Suprapubic skin (tissue), 4 donors: ENCODE measurements around the genes TSR1, CLUH, OR3A1 and CAMKK1.

GRCh38 chr17:2050945-2051948 lies 3.7 kb upstream of the HIC1 start:
- PRO-cap, result unidirectional peak, minus-strand start at chr17:2051162
- RAMPAGE, long total RNA, 4 experiments, result no peak in any of the 4 experiments

DNA sequence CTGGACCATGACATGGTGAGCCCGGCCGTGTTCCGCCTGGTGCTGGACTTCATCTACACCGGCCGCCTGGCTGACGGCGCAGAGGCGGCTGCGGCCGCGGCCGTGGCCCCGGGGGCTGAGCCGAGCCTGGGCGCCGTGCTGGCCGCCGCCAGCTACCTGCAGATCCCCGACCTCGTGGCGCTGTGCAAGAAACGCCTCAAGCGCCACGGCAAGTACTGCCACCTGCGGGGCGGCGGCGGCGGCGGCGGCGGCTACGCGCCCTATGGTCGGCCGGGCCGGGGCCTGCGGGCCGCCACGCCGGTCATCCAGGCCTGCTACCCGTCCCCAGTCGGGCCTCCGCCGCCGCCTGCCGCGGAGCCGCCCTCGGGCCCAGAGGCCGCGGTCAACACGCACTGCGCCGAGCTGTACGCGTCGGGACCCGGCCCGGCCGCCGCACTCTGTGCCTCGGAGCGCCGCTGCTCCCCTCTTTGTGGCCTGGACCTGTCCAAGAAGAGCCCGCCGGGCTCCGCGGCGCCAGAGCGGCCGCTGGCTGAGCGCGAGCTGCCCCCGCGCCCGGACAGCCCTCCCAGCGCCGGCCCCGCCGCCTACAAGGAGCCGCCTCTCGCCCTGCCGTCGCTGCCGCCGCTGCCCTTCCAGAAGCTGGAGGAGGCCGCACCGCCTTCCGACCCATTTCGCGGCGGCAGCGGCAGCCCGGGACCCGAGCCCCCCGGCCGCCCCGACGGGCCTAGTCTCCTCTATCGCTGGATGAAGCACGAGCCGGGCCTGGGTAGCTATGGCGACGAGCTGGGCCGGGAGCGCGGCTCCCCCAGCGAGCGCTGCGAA lies 2.2 kb downstream of the HIC1 start:
- PRO-cap, result no peak
- RAMPAGE, long total RNA, 4 experiments, result no peak in any of the 4 experiments

DNA sequence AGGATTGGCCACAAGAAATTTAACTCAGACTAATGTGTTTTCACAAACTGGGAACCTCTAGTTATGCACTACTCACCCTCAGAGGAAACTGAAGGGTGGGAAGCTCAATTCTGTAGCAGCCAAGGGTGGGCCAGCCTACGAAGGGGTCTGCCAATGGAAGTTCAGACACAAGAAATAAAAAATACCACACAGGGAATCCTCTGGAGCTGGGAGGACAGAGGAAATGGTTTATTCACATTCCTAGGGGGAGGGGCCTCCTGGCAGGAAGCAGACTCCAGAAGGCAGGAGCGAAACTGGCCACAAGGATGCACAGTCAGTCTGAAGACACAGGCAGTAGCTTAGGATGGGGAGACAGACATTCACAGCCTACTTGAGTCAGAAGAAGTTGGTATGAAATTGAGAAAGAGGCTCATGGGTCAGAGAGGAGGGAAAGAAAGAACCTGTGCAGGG lies 36.2 kb downstream of the HIC1 start:
- PRO-cap, result no peak
- RAMPAGE, long total RNA, 4 experiments, result no peak in any of the 4 experiments

DNA sequence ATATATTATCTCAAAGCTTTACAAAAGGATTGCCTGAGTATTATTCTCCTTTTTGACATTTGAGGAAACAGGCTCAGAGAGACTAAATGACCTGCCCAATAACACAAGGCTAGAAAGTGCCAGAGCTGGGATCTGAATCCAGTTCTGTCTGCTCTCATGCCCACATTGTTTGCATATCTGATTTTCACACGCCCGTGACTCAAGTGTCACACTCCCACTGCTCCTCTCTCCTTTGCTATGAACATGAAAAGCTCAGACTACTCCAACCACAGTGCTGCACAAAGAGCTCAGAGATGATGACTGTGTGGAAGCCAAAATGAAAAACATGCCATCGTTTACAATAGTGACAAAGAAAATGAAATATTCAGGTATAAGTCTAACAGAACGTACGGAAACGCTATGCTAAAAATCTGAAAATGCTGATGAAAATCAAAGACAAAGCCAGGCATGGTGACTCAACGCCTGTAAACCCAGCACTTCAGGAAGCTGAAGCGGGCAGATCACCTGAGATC lies 107.8 kb downstream of the SMG6 start:
- PRO-cap, result no peak
- RAMPAGE, long total RNA, 4 experiments, result no peak in any of the 4 experiments

DNA sequence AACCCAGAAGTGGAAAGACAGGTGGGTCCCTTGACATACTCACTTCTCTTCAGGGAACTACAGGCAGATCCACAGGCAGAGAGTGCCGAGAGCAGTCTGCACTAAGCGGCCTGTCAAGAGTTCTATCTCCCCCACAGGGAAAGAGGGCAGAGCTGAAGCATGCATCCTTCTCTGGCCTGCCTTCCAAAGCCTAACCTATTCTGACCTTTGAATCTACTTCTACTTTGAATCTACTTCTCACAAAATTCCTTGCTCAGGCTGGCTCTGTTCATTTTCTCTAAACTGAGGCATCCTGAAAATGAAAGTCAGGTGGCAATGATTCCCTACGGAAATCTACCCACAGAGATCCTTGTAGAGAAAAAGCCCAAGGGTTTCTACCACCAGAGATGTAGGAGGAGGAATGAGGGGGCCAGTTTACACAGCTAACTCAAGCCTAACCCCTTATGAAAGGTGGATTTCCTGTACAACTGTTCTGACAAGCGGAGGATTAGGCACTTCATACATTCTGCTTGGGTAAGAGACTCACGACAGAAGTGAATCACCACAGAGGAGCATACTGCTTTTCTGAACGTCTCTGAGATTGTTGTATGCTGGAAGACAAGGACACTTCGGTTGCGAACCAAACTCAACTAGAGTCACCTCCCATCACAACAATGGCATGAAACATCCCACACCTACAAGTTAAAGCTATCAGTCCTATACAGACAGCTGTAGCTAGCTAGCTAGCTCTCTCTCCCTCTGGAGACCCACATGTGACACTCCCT lies 72.8 kb downstream of the SMG6 start:
- PRO-cap, result no peak
- RAMPAGE, long total RNA, 4 experiments, result no peak in any of the 4 experiments

- PRO-cap, result no peak
- RAMPAGE, long total RNA, 4 experiments, result no peak in any of the 4 experiments
Measured at GRCh38 chr17:2240626-2241189, 62.9 kb downstream of the SMG6 start.

DNA sequence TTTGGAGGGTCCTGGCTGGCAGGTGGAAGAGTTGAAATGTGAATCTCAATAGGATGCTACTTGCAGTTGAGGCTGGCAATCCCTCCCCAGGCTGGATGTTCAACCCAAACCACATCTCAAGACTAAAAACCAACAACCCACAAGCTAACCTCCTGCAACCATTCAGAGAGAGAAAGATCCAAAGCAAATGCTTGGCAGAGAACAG lies 27.9 kb downstream of the SMG6 start:
- PRO-cap, result no peak
- RAMPAGE, long total RNA, 4 experiments, result no peak in any of the 4 experiments

GRCh38 chr17:2336241-2336808 lies at the start of gene TSR1:
Gene TSR1, minus strand, starts transcription at chr17:2336457.
- PRO-cap, result bidirectional peak, plus-strand start at chr17:2336620, minus-strand start at chr17:2336454
- RAMPAGE, long total RNA, 4 experiments, result start-site peak on the plus strand in 2 of 4 experiments, at chr17:2336484-2336553 at its widest, 10 to 21 reads per replicate; start-site peak on the minus strand in 3 of 4 experiments, at chr17:2336435-2336451 at its widest, 18 to 140 reads per replicate

DNA sequence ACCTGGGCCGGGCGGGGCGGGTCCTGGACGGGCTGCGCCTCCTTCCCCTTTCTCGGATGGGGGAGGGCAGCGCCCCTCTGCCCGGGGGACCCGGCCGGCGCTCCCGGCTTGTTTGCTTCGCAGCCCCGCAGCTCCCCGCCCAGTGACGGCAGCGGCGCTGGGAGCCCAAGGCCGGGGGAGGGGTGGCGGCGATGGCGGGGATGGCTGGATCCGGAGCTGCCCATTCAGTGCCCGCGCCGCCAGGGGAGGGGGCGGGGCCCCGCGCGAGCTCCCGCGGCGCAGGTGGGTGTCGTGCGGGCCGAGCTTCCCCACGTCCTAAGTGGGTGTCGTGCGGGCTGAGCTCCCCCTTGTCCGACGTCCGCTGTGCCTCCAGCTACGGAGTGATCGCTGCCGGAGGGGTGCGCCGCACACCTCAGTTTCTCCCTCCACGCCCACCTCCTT lies 567 bp downstream of the SGSM2 start:
- PRO-cap, result bidirectional peak, plus-strand start at position 298 of the sequence, minus-strand start at position 144 of the sequence
- RAMPAGE, long total RNA, 4 experiments, result no peak in any of the 4 experiments

- PRO-cap, result no peak
- RAMPAGE, long total RNA, 4 experiments, result no peak in any of the 4 experiments
Measured at GRCh38 chr17:2401459-2401847, 593 bp upstream of the MNT start.

- PRO-cap, result bidirectional peak, plus-strand start at chr17:2712016, minus-strand start at chr17:2711714
- RAMPAGE, long total RNA, 4 experiments, result start-site peak on the plus strand in 1 of 4 experiments, at chr17:2711978-2712031 at its widest, 6 reads per replicate
Measured at GRCh38 chr17:2711426-2712089, at the start of gene CLUH. Gene CLUH, minus strand, starts transcription at chr17:2711764.

GRCh38 chr17:3298134-3298659 lies at the start of gene OR3A1:
Gene OR3A1, minus strand, starts transcription at chr17:3298360.
- PRO-cap, result no peak
- RAMPAGE, long total RNA, 4 experiments, result no peak in any of the 4 experiments

DNA sequence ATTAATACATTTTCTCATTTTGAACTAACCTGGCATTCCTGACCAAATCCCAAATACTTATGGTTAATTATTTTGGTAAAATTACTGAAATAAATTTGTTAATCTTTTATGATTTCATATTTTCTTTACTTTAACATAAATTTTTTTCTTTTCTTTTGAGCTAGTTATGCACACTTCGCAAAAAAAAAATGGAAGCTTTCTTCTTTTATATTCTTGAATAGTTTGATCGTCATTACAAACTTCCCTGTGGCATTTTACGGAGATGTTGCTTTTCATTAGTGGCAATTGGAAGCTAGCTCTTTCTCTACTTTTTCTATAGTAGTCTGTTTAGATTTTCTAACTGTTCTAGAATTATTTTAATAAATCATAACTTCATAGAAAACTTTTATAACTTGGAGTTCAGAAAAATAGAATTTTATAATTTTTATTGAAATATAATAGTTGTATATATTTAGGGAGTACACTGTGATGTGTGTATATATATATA lies 17.3 kb downstream of the OR1E2 start:
- PRO-cap, result no peak
- RAMPAGE, long total RNA, 4 experiments, result no peak in any of the 4 experiments

DNA sequence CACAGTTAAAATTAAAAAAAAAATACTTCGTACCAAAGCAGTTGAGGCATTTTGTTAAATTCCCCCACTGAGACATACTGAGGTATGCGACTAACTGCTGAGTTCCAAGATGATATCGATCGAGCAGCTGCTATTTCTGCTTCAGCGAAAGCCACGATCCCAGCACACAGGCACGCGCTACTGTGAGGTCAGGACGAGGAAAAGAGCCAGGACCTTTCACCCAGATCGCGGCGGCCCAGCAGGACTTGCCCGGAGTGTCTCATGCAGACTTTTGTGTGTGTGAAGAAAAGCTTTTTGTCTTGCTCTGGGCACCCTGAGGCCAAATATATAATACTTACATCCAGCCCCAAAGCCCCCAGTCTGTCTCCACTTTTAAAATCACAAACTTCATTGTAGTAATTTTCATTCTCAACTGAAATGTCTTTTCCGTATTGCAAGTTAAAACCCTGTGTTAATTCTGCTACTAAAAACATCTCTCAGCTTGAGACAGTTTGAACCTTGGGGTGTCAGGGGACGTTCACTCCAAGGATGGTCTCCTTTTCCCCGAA lies 37.1 kb downstream of the ASPA start:
- PRO-cap, result no peak
- RAMPAGE, long total RNA, 4 experiments, result no peak in any of the 4 experiments

DNA sequence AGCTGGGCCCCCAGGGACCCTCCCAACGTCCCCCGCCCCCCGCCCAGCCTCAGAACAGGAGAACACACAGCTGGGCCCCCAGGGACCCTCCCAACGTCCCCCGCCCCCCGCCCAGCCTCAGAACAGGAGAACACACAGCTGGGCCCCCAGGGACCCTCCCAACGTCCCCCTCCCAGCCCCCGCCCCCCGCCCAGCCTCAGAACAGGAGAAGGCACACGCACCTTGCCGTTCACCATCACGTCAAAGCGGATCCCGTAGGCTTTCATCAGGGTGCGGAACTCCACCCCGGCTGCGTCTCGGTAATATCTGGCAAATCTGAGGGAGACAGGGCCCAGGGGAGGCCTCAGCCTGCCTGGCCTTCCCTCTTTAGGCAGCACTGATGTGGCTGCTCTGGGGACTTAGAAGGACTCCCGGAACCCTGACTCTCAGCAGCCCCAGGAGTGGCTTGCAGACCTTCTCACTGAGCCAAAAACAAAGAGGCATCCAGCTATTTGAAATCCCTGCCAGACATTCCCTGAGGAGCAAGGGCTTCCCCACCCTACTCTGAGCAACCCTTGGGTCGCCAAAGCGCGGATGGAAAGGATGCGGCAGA lies 8.1 kb downstream of the P2RX5 start:
- PRO-cap, result no peak
- RAMPAGE, long total RNA, 4 experiments, result no peak in any of the 4 experiments

DNA sequence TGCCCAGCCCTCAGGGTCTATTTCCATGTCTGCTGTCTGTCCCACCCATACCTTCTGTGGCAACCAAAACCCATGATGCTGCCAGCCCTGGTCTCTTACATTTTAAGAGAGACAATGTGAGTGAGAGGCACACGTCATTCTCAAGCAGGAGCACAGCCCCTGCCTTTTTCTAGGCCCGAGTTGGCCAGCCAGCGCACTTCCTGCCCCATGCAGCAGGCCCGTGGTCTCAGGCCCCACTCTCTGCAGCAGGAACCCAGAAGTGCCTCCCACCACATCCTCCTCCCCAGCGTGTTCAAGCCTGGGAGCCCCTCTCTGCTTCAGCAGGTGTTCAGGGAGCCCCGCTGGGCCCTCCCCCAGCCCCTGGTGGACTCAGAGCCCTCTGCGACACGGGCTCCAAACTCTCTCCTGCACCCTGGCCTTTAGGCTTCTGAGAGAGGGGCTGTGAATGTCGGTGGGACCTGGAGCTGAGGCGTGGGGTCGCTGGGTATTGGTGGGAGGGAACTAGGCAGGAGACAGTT lies 30.5 kb downstream of the ITGAE start:
- PRO-cap, result no peak
- RAMPAGE, long total RNA, 4 experiments, result no peak in any of the 4 experiments

GRCh38 chr17:3892857-3893936 lies at the start of gene CAMKK1:
Gene CAMKK1, minus strand, starts transcription at chr17:3893053.
- PRO-cap, result unidirectional peak, minus-strand start at chr17:3892957; bidirectional peak, plus-strand start at chr17:3893495, minus-strand start at chr17:3893365
- RAMPAGE, long total RNA, 4 experiments, result start-site peak on the minus strand in 2 of 4 experiments, at chr17:3892951-3893013 at its widest, 42 to 65 reads per replicate

DNA sequence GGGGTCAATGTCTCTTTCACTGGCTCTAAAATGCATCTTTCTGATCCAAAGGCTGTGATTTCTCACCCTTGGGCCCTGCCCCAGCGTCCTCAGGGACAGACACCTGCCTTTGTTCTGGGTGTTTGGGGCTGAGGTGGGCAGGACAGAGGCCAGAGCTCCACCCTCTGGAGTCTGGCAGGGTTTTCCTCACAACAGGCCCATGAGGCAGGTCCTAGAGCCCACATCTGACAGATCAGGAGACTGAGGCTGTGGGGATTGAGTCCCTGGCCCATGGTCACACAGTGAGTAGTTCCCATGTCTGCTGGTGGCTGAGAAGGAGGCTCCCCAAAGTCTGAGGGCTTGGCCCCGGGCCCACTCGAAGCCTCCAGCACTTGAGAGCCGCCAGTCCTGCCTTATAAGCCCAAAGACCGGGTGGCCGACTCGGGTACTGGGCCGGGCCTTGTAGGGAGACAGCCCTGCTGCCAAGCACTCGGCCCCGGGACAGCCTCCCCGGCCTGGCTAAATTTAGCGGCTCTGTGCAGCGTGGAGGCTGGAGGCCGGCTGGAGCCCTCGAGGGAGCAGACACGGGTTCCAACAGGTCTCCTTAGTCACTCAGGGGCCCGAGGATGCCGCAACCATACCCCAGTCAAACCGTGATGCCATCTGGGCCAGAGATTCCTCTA lies 2.6 kb upstream of the P2RX1 start:
- PRO-cap, result no peak
- RAMPAGE, long total RNA, 4 experiments, result no peak in any of the 4 experiments

DNA sequence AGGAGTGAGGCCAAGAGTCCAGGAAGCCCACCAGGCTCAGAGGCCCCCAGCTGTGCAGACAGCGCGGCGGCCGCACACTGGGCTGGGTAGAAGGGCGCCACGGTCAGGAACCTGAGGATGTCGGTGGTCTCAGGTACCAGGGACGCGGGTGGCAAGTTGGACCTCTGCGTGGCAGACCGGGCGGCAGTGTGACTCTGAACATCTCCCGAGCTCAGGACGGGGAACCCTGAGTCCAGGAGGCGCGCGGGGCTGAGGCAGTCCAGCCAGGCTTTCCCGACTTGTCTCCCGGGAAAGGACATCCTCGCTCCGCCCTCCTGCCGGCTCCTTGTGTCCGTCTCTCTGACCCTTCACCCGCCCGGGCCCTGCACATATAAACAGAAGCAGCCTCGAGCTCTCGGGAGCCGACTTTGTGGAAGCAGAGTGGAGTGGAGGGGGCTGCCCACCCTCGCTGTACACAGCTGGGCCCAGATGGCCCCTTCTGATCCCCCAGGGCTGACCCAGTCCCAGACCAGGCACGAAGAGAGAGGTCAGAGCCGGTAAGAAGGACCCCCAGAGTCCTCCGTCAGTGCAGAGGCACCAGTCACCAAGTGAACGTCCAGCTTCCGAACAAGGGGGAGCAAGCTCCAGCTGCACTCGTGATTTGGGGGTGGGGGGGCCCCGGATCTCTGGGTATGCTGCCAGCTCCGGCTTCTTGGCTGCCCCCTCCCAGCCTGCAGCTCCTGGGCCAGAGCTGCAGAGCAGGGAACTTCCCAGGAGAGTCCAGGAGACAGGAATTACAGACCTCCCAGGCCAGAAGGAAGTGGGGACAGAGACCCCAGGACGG lies 8.4 kb upstream of the P2RX1 start:
- PRO-cap, result no peak
- RAMPAGE, long total RNA, 4 experiments, result no peak in any of the 4 experiments

GRCh38 chr17:3942221-3942633 lies 22.0 kb downstream of the ATP2A3 start:
- PRO-cap, result no peak
- RAMPAGE, long total RNA, 4 experiments, result no peak in any of the 4 experiments